SUDHL5 (cell line): ENCODE data around the genes DUSP8 and KRTAP5-1.

DNA sequence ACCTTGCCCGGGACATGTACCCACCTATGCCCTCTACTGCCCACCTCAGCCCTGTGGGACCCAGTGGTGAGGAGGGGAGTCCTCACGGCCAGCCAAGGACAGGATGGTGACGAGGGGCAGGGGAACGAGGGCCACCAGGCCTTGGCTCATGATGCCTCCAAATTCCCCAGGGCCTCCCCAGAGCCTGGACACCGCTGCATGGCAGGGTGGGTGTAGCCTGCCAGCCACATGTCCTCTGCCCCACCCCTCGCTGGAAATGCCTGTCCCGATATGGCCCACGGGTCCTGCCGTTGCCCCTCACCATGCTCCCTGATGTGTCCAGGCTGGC, 26.2 kb downstream of the TSPAN4 start:
- PRO-cap, result no peak

GRCh38 chr11:960685-961941, 35.4 kb downstream of the AP2A2 start:
- PRO-cap, result no peak

GRCh38 chr11:1000052-1000367, 36.5 kb downstream of the MUC6 start:
- PRO-cap, result no peak

GRCh38 chr11:1016126-1017243, 20.0 kb downstream of the MUC6 start:
- PRO-cap, result no peak

- PRO-cap, result no peak
Measured at GRCh38 chr11:1090685-1091249, 54.2 kb upstream of the MUC6 start.

GRCh38 chr11:1229562-1230013, 6.7 kb downstream of the MUC5B start:
- PRO-cap, result no peak

DNA sequence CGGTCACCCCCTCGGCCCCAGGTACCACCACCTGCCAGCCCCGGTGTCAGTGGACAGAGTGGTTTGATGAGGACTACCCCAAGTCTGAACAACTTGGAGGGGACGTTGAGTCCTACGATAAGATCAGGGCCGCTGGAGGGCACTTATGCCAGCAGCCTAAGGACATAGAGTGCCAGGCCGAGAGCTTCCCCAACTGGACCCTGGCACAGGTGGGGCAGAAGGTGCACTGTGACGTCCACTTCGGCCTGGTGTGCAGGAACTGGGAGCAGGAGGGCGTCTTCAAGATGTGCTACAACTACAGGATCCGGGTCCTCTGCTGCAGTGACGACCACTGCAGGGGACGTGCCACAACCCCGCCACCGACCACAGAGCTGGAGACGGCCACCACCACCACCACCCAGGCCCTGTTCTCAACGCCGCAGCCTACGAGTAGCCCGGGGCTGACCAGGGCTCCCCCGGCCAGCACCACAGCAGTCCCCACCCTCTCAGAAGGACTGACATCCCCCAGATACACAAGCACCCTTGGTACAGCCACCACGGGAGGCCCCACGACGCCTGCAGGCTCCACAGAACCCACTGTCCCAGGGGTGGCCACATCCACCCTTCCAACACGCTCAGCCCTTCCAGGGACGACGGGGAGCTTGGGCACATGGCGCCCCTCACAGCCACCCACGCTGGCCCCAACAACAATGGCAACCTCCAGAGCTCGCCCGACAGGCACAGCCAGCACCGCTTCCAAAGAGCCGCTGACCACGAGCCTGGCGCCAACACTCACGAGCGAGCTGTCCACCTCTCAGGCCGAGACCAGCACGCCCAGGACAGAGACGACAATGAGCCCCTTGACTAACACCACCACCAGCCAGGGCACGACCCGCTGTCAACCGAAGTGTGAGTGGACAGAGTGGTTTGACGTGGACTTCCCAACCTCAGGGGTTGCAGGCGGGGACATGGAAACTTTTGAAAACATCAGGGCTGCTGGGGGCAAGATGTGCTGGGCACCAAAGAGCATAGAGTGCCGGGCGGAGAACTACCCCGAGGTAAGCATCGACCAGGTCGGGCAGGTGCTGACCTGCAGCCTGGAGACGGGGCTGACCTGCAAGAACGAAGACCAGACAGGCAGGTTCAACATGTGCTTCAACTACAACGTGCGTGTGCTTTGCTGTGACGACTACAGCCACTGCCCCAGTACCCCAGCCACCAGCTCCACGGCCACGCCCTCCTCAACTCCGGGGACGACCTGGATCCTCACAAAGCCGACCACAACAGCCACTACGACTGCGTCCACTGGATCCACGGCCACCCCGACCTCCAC, 18.9 kb downstream of the MUC5B start:
- PRO-cap, result no peak

GRCh38 chr11:1308658-1308982, 812 bp downstream of the TOLLIP start:
- PRO-cap, result bidirectional peak, plus-strand start at chr11:1309061, minus-strand start at chr11:1308786

- PRO-cap, result no peak
Measured at GRCh38 chr11:1522192-1522645, 35.6 kb upstream of the MOB2 start.

DNA sequence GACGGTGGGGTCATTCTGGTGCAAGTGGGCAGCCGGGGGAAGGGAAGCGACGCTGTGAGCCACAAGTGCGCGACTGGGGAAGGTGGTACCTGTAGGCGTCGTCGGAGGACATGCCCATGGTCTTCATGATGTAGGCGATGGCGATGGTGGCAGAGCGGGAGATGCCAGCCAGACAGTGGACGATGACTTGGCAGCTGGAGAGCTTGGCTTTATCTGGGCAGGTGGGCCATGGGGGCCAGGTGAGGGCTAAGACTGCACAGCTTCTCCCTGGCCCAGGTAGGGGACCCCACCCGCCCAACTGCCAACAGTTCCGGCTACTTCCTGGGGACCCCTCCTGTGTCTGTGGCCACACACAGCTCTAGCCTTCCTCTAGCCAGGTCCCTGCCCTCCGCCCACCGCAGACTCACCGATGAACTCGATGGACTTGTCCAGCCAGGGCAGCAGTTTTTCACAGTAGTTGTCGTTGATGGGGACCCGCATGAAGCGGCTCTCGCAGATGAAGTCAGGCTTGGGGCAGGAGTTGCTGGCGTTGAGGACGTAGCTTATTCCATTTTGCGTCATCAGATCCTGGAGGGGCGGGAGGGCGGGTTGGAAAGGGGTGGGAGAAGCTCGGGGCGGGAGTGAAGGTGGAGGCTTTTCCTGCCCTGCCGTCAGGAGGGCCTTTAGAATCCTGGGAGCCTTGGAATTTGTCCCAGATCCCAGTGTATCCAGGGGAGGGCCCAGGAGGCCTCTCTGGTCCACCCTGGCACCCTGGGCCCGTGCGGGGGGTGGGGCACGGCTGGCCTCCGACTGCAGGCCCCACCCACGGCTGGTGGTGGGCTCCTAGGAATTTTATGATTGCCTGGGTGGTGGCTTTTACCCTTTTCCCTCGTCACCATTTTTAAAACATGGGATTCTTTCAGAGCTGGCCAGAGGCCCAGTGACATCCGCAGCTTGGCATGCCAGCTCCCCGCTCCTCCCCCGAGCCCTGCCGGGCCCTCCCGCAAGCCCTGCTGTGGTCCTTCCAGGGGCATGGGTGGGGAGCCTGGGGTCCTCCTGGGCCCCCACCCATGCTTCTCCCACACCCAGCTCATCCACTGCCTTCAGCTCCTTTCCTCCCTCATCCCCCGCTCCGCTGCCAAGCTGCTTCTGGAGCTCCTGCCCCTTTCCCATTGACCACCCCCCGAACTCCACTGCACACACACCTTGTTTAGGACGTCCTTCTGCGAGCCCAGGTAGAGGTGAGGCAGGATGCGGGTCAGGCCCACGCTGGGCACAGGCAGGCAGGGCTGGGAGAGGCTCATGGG, 13.9 kb downstream of the DUSP8 start:
- PRO-cap, result no peak

DNA sequence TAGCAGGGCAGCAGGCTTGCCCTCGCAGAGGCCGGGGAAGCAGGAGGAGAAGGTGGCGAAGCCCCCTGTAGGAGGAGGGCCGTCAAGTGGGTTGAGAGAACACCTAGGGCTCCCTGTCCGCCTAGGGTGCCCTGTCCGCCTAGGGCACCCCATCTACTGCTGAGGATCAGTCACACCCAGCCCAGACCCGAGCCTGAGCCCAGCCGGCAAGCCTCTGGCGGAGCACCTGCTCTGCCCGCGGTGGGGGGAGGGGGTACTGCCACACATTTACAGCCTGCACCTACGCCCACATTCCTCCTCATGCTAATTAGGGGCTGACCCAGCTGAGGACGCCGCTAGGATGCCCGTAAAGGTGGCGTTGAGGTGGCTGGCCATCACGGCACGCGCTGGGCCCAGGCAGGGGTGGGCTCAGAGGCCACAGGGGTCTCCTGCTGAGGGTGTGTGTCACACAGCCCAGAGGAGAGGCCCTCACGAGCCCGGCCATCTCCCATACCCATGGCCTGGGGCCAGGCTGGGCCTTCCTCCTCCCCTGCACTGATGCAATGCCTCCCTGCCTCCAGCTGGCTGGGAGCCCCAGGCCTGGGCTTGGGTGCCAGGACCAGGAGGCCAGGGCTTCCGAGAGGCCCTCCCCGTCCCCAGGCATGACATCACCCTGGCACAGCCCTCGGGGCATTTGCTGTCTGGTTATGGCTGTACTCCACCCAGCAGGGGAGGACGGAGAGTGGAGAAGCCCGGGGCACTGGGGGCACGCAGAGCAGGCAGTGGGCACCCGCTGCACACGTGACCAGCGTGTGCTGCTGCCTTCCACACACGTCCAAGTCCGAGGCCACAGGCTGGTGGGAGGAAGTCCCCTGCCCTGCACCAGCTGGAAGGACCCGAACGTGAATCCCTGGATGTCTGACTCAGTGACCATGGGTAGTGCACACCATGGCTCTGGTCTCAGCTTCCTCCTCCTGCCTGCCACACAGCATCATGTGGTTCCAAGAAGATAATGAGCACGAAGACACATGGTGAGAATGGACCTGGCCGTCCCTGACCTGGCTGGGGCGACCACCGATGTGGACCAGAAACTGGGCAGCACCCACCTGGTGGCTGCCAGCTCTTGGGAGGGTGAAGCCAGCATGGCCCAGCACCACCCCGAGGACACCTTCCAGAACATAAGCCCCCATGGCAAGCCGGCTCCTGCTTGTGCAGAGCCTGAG, 12.7 kb downstream of the DUSP8 start:
- PRO-cap, result no peak

- PRO-cap, result no peak
Measured at GRCh38 chr11:1563816-1564350, 8.2 kb downstream of the DUSP8 start.

GRCh38 chr11:1566250-1566513, 5.9 kb downstream of the DUSP8 start:
- PRO-cap, result no peak

DNA sequence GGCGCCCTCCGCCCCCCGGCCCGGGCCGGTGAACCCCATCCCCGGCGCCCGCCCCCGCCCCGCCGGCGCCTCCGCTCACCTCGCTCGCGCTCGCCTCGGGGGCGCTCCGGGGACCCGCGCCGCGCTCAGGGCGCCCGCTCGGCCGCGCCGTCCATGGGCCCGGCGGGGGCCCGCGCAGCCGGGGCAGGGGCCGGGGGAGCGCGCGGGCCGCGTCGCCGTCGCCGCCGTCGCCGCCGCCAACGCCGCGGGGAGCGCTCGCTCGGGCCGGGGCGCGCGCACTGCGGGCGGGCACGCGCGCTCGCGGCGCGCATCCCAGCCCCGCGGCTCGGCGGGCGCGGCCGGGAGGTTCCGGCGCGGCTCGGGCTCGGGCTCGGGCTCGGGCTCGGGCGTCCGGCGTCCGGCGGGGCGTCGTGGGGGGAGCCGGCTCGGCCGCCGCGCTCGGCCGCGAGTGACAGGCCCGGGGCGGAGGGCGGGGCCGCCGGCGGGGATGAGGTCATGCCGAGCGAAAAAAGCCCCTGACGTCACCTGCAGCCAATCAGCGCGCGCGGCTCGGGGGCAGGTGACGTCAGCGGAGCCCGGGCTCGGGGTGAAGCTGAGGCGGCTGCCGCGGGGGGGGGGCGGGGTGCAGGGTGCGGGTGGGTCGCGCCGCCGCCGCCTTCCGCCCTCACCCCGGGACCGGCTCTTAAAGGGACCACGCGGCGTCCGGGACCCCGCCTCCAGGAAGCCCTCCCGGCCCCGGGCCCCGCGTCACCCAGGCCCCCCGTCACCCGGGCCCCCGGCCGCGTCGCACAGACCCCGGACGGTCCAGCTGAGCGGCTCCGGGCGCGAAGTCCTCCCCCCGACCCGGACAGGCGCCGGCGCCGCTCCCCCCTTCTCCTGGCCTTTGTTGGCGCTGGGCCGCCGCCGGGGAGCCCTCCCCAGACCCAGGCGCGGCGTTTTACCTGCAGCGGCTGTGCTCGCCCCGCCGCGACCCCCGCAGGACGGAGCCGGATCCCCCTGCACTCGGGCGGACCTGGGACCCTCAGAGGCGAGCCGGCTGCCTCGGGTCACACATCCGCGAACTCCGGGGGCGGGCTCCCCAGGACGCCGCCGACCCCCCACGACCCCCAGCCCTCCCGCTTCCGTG, at the start of gene DUSP8:
Gene DUSP8, minus strand, starts transcription at position 450 of the 1,126 bp plus-strand sequence.
- PRO-cap, result no peak

GRCh38 chr11:1573937-1574922, 2.2 kb upstream of the DUSP8 start:
- PRO-cap, result no peak

GRCh38 chr11:1585262-1585532, at the start of gene KRTAP5-1:
TSS of gene KRTAP5-1 (minus strand) at chr11:1585283.
- PRO-cap, result no peak

DNA sequence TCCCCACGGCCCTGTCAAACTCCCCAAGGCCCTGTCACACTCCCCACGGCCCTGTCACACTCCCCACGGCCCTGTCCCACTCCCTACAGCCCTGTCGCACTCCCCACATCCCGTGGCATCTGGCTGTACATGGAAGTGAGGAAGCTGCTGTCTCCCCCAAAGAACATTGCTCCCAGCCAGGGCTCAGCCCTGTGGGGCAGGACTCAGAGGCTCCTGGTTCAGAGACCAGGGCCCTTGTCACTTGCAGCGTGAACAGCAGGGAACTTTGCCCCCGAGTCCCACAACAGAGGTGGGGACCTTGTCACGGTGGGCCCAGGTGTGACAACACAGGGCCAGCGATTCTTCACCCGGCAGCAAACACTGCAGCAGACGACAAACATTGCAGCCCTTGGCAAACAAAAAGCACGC, 31.8 kb downstream of the KRTAP5-5 start:
- PRO-cap, result no peak

DNA sequence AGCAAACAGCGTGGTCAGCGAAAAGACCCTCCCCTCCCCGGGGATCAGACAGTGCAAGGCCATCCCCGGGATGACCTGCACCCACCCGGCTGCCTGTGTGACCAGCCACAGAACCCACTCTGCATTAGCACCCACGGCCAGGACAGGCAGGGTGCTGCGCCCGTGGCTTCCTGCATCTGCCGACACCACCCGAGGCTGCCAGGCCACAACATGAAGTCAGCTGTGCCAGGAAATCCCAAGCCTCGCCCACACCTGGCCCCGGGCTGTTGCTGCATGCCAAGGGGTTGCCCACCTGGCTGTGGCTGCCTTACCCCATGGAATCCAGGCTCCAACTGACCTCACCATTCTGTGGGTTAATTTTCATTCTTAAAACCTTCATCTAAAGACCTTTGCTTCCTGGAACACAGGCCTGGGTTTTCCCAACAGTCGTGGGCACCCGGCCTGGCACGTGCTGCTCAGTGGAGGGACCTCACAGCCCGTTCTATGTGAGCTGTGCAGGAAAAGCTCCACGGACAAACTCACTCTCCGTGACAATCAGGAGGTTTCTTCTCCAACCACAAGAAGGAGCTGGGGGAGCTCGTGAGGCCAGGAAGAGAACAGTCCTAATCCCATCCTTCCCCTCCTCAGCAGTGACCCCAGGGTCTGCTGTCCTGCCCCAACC, 32.3 kb downstream of the KRTAP5-5 start:
- PRO-cap, result no peak

DNA sequence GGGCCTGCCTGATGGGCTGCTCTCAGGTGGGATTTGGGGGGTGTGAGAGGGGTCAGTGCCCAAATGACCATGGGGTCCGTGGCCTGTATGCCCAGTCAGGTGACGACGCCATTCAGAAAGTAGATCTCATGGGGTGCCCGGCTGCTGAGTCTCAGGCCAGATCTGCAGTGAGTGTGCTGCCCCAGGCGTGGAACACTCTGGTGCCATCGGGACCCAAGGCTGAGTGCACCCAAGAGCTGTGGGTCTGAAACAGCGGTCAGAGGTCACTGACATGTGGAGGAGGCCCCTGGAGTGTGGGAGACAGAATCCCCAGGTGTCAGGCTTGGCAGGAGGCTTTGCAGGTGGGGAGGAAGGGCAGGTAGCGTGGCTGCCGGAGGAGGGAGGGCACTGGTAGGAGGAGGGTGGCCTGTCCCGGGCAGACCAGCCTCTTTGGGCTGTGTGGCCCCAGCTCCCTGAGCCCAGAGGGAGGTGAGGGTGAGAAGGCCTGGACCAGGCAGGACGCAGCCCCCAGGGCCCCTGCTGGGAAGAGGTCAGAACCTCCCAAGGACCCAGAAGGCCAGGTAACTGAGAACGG, 31.7 kb upstream of the KRTAP5-6 start:
- PRO-cap, result no peak

DNA sequence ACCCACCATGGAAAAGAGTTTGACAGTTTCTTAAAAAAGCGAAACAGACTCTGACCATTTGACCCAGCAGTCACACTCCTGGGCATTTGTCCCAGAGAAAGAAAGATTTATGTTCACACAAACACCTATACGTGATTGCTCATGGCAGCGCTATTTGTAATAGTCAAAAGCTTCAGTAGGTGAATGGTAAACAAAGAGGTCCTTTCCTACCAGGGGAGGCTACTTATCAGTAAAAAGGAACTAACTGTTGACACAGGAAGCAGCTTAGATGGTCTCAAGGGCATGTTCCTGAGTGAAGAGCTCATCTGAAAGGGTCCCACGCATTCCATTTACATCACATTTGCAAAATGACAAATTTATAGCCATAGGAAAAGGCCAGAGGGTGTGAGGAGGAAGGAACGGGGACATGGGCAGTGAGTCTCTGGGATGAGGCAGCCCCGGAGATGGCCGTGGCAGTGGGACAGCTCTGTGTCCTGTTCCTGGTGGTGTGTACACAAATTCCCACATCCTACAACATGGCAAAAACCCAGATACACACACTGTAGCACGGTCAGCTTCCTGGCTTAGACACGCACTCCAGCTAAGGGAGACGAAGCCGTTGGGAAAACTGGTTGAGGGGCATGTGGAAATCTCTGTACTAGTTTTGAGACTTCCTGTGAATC, 14.6 kb upstream of the KRTAP5-6 start:
- PRO-cap, result no peak